Occipital lobe (tissue), 2 donors: ENCODE measurements around the genes QRICH1 and TCTA.

DNA sequence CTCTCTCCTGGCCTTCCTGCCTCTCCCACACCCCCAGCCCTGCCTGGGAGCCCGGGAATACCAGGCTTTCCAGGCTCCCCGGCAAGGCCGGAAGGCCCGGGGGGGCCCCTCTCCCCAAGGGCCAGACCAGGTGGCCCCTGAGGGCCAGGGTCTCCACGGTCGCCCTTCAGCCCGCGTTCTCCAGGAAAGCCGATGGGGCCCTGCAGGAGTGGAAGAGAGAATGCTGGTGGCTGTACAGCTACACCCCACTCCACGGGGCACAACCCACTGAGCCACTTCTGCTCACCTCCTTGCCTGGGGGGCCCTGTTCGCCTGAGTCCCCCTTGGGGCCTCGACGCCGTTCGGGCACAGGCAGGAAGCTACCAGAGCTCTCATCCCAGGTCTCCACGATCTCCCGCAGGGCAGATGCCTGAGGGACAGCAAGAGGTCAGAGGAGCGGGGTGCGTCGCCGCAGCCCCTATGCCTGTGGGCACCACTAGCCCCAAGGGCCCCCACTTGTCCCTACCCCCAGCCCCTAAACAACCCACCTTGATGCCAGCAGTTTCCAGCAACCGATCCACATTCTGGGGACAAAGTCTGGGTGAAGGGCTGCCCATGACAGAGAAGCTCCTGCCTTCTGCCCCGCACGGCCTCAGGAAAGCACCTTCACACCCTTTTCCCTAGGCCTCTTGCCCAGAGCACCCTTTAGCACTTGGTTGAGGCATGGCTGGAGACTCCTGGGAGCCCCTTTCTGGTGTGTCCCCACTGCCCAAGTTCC lies 11.9 kb upstream of the UCN2 start:
- RAMPAGE, long total RNA = no peak

DNA sequence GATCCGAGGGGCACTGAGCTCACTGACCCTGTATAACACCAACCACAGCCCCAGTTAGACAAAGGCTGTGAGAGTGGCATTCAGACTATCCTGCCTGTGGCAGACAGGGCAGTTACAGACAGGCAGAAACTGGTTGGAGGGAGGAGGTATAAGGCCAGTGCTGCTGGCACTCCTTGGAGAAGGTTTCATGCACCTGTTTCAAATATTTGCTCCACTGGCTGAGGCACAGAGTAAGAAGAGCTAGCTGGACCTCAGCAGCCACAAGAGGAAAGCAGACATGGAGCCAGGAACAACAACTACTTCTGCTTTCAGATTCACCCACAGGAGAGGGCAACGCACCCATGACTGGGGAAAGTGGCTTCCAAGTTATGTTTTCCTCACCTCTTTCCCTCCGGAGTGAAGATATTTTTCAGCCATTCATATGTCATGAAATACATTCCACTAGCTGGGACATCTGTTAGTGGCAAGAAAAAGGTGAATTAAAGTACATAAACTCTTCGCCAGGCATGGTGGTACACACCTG lies 11.6 kb upstream of the PRKAR2A start:
- RAMPAGE, long total RNA = no peak

DNA sequence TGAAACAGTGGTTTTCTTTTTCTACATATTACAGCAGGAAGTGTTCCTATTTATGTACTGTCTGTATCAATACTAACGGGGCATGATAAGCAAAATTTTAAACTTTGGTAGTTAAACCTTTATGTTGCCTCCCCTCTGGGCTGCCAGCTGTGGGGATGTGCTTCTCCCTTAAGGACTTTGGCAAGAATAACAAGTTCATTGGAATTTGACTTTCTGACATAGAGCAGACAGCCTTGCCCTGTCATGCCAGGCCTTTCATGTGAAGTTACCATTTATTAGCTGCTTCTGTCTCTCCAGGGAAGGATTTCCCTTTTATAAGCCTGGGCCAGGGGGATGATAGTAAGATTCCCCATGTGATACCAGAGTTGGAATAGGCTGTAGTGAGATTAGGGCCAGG lies 8.3 kb downstream of the ARIH2 start:
- RAMPAGE, long total RNA = no peak

DNA sequence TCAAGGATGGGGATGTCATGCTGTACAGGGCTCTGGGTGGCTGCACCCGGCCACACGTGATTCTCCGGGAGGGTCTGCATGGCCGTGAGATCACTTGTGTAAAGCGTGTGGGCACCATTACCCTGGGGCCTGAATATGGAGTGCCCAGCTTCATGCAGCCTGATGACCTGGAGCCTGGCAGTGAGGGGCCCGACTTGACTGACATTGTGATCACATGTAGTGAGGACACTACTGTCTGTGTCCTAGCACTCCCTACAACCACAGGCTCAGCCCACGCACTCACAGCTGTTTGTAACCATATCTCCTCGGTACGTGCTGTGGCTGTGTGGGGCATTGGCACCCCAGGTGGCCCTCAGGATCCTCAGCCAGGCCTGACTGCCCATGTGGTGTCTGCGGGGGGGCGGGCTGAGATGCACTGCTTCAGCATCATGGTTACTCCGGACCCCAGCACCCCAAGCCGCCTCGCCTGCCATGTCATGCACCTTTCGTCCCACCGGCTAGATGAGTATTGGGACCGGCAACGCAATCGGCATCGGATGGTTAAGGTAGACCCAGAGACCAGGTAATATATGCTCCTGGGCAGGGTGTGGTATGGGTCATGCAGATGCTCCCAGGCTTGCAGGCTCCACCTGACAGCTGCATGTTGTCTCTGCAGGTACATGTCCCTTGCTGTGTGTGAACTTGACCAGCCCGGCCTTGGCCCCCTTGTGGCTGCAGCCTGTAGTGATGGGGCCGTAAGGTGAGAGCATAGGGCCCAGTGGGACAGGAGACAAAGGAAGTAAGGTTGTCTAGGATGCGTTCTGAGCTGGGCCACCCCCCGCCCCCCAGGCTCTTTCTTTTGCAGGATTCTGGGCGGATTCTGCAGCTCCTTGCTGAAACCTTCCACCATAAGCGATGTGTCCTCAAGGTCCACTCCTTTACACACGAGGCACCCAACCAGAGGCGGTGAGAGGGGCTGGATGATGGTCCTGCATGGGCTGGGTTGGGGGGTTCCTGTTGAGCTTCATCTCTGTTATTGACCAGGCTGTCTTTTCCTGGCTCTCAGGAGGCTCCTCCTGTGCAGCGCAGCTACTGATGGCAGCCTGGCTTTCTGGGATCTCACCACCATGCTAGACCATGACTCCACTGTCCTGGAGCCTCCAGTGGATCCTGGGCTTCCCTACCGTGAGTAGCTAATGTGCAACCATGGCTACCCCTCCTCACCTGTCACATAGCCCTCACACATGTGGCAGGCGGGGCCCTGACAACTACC lies 4.4 kb downstream of the DALRD3 start:
- RAMPAGE, long total RNA = no peak

DNA sequence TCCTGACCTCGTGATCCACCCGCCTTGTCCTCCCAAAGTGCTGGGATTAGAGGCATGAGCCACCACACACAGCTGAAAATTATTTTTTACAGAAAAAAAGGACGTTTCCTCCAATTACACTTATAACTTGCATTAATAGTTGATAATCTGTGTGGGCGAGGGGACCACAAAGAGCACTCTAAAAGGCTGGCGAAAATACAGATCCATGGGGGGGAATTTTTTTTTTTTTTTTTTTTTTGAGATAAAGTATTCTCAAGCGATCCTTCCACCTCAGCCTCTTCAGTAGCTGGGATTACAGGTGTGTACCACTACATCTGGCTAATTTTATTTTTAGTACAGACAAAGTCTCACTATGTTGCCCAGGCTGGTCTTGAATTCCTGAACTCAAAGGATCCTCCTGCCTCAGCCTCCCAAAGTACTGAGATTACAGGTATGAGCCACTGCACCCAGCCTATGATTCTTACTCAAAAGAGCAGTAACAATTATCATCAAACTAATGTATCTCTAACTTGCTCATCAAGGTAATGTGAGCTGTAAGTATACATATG lies 24.5 kb downstream of the QRICH1 start:
- RAMPAGE, long total RNA = no peak

- RAMPAGE, long total RNA = no peak
Observed at GRCh38 chr3:49093919-49094870, at the start of gene QRICH1. Gene QRICH1, minus strand, starts transcription at chr3:49094071.

DNA sequence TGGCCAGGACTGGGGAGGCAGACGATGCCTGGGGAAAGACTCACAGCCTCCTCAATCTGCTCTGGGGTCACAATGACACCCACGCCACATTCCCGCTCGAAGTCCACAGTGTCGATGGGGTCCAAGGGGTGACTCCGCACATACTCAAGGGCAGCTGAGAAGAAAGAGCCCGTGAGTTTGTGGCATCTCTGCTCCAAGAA lies 838 bp downstream of the QARS1 start:
- RAMPAGE, long total RNA = no peak

DNA sequence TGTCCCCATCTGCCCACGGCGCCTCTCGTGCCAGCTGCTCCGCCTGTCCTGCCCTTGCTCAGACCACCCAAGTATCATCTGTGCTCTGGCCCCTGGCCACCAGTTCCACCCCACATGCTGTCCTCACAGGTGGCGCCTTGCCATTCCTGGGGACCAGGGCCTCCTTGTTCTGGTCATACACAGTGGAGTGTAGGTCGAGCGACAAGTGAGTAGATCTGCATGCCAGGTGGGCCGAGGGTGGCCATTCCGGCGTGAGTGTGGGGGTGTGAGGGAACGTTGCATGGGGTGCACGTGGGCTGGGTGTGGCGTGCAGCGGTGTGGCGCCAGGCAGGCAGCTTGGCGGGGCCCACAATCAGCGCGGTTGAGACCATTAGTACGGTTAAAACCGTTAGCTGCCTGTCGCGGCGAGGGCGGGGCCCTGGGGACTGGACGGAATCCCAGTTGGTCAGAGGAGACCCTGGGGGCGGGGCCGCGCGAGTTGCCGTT lies 352 bp upstream of the IHO1 start:
- RAMPAGE, long total RNA = no peak

DNA sequence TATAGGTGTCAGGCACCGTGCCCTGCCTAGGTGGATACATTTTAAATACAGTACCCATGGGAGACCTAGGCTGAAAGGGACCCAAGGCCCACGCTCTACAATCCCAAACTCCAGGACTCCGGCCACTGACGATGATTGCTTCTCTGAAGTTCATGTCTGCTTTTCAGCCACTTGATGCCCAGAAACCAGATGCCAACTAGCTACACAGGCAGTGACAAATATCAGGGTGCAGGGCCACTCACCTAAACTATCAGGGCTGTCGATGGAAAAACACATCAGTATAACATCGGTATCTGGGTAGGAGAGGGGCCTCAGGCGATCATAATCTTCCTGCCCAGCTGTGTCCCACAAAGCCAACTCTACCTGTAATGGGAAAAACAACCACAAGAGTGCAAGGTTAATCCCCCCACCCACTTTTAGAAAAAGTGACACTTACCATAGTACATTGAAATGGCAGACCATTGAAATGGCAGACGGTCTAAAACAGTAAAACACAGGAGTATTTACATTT lies 10.1 kb upstream of the GPX1 start:
- RAMPAGE, long total RNA = no peak

DNA sequence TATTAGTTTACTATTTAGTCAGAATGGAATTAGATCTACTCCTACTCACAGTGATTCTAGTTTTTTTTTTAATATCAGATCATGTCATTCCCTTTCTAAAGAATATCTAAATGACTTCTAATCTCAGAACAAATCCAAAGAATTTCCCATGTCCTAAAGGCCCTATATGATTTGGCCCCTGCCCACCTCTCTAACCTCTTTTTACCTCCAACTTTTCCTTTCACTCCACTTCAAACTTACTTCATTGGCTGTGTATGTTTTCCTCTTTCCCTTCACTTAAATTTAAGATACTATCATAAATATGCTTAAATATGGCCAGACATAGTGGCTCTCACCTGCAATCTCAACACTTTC lies 4.2 kb downstream of the RHOA start:
- RAMPAGE, long total RNA = no peak

DNA sequence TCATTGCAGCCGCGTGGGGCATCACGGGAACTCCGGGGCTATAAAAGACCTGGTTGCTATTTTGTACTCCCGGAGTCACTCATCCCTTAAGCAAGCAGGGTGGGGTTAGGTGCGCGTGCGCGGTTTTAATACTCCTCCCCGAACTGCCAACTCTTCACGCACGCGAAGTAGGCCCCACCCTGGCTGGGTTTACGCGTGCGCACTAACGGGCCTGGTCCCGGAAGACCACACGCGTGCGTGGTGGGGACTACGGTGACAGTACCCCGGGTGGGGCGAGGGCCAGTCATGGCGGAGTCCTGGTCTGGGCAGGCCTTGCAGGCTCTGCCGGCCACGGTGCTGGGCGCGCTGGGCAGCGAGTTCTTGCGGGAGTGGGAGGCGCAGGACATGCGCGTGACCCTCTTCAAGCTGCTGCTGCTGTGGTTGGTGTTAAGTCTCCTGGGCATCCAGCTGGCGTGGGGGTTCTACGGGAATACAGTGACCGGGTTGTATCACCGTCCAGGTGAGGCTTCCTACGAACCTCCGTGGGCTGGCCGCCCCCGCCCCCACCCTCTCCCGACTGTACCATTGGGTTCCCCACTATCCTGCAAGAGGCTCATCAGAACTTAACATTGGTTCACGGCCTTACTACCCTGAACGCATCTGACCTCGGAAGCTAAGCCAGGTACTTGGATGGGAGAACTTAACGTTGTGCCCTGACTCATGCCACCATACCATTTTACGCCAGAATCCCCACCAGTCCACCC lies at the start of gene TCTA:
TCTA (plus strand) TSS at position 282 of the 743 bp plus-strand sequence.
- RAMPAGE, long total RNA = no peak

GRCh38 chr3:49468815-49469385 lies 1.2 kb upstream of the DAG1 start:
- RAMPAGE, long total RNA = no peak

DNA sequence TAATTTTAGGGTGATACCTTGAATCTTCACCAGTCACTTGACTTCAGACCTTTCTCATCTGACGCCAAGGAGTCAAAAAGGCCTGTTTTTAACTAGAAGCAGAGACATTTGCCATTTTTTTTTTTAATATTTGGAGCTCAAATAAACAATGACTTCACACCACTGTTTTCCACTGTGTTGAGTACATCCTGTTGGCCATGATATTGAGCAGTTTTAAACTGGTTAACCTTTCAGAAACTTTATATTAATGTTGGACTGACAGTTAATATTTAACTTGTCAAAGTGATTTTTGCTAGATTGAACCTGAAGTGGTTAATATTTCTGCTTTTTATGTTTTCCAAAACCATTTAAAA lies 28.2 kb downstream of the DAG1 start:
- RAMPAGE, long total RNA = no peak

DNA sequence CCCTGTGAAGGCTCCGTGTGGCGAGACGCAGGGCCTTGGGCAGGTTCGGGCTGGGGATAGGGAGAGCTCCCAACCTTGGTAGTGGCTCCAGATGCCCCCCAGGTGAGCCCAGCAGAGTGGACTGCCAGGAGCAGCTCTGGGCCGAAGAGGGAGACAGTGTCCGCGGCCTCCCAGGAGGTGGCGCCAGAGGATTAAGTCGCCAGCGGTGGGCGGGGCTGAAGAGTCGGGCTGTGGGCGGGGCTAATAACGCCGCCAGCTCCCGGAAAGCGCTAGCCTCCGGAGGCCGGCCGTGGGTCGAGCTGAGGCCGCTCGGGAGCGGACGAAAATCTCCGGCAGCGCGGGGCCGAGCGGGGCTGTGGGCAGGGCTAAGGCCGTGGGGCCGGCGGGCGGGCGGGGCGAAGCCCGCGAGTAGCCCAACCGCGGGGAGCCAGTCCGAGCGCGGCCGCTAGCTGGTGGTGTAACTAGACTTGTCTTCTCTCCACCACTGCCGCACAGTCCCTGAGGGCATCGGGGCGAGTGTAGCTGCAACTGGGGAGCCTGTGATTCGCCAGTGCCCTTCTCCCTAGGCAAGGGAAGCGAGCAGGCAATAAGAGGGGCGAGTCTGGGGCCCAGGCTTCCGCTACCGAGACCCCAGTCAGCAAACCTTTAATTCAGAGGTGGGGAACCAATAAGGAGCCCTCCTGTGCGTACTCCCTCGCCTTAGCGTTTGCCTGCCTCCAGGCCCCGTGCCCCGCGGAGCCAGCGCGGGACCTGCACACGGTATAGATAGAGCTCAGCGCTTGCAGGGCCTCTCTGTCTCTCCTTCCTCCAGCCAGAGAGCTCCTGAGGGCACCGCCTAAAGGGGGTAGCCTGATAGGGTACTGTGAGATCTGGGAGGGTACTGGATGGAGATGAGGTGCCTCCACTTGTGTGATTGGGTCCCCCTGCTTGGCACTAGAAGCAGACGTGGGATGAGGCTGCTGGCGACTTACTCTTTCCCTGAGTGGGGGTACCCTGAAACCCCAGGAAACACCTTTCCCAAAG lies 14.3 kb upstream of the BSN start:
- RAMPAGE, long total RNA = no peak

DNA sequence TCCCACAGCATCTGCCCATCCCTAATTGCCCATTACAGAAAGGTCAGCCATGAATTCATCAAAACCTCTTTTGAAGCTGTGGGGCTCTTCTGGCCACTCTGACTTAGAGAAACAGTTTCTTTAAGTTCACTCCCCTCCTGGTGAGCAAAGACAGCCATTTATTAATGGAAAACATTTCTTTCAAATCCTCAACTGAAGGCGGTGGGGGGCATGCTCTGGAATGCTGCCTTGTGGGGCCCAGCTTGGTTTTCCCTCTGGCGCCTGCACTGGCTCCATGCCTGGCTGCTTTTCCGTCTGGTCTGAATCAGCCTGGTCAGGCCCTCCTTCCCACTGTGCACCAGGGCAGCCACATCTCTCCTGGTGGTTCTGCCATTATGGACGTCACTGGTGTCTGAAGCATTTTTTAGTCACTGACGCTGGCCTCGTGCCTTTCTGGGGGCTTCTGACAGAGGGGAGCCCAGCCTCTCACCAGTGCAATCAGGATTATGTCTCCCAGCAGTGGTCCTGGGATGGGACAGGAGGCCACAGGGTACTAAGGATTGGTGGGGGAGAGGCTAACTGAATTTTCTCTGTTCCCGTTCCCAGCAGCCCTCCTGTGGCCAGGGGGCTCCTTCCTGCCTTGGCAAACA lies 57.7 kb upstream of the APEH start:
- RAMPAGE, long total RNA = no peak

DNA sequence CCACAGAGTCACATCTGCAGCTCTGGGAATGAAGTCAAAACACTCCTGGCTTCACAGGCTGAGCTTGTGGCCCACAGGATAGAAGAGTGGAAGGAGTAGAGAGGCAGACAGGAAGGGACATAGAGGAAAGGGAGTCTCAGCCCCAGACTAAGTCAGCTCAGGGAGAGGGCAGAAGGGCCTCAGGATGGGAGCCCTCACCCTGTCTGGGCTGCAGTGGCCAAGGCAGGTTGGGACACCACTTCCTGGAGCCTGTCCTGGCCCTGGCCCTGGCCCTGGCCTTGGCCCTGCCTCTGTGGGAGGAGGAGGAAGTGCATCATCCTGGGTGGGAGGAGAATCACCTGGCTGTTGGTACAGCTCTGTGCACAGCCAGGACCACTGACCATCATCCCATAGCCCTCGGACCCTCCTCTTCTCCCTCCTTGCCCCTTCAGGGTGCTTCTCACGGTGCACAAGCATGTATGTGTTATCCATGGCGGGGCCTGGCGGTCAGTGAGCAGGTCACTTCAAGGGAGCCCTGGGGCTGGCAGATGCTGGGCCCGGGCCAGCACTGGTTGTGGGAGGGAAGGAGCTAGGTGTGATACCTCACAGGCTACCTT lies 8.3 kb upstream of the APEH start:
- RAMPAGE, long total RNA = no peak

- RAMPAGE, long total RNA = no peak
Observed at GRCh38 chr3:49685953-49686293, 3.4 kb downstream of the MST1 start.

DNA sequence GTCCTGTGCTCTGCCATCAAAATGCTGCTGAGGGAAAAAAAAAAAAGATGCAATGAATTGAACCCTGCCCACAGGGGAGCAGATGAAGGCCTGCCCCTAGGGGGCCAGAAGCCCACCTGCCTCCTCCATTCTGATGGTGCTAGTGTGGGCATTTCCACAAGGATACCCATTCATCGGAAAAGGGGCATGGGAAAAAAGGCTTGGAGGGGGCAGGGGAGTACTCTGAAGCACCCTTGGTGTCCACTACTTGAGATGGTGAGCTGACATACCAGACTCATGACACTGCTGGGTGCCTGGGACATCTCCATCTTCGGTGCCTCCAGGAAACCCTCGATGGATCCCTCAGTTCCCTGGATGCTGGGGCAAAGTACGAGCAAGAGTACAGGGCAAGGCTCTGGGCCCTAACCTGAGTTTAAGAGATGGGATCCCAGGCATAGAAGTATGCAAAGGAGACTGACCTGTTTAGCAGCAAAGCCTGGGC lies 5.1 kb upstream of the IP6K1 start:
- RAMPAGE, long total RNA = no peak

DNA sequence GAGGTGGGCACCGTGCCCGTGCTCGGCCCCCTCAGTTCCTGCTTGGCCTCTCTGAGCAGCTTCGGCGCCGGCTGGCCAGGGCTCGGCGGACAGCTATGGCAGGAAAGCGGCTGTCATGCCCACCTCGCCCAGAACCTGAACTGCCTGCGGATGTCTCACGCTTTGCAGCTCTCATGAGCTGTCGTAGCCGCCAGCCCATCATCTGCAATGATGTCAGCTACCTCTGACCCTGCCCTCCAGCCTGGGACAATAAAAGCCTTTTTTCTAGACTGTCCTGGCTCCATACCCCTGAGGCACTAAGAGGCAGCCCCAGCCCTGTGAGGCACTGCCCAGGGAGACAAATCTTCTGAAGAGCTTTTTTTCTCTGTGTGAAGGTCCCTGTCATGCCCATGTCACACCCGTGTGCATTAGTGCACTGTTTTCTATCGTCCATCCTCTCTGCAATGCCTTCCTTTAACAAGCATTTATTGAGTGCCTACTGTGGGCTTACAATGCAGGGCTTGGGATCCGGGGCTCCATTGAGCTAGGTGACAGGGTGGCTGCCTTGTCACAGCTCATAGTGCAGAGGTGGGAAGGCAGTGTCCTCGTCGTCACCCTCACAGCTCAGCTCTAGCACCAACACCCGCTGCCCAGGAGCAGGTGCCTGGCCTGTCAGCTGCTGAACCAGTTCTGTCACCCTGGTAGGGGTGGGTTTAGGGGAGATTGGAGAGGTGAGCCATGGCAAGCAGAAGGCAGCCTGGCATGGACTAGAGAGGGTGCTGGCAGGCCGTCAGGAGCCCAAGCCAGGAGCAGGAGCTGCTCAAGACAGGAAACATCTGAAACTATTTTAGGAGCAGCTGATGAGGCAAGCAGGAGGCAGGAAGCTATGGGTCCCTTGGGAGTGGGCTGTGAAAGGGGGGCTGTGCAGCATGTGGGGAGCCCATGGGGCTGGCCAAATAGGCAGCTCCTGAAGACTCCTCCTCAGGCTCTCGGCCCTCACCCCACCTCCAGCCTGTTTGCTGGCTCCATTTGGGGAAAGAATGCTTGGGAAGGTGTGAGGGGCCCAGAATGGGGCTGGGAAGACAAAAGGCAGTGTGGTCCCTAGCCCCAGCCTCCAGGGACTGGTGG lies 2.1 kb downstream of the INKA1 start:
- RAMPAGE, long total RNA = no peak

DNA sequence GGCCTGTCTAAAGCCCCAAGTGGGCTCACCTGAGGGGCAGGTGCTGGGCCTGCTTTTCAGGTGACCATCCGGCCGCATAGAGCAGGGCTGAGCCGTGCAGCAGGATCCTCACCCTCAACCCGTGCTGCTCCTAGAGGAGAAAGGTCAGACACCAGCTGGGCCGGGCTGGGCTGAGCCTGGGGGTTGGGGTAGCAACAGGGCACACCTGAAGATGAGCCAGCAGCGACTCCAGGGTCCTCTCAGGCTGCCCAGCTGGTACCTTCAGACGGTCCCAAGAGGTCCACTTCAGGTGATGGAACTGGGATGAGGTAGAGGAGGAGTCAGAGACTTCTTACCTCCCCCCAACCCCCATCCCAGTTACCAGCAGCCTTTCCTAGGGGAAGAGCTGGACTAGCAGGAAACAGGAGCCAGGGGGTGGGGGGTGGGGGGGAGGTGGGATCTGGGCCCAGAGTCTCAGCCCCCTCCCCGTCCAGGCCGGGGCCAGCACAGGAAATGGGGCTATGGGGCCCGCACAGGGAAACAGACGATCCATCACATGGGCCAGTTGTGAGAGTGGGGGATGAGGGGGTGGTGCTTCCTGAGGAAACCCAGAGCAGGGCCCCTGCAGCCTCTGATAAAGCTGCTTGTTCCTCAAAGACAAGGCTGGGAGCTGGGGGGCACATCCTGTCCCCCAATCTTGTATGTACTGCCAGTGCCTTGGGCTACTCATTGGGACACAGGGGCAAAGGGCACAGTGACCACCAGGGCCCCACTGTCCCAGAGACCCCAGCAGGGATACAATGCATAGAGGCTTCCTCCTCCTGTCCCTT lies 3.0 kb downstream of the INKA1 start:
- RAMPAGE, long total RNA = no peak